Upper lobe of left lung (tissue), 5 donors: ENCODE results near the gene GPR176.

DNA sequence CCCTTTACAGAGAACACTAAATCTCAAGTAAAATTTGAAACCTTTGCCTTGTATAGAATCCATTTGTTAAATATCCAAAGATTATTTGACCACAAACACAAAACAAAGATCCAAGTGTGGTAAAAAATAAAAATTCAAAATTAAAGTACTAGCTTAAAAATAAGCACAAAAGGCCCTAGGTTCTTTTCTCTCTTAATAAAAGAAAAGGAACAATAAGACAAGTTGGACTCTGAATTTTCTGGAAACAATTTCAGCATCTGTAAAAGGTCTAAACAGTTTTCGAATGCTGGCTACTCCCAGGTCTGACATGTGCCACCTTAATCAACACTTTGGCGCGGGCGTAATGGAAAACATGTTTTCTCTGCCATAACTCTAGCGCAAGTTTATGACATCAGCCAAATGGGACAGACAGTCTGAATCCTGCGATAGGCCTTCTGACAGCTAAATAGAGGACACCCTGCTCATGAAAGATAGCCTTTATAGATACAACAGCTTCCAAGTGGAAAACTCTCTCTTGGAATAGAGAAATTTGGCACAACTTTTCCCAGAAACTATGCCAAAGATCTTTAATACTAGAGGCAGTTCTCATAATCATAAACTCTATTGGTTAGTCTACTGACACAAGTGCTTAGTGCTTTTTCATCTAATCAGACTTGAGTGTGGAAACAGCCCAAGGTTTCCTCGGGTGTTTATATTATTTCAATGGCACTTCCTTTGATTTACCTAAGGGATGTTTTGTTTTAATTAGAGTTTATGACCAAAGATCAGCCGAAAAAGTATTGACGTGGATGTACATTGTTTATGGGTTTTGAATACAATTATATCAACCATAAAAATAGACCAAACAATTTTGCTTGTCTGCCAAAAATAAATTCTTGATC is 120.0 kb upstream of the DPH6 start:
- PRO-cap, 2 experiments: no peak in any of the 2 experiments
- RAMPAGE, long total RNA, 4 experiments: no peak in any of the 4 experiments

GRCh38 chr15:36047186-36047816 is 501.3 kb upstream of the DPH6 start:
- PRO-cap, 2 experiments: no peak in any of the 2 experiments
- RAMPAGE, long total RNA, 4 experiments: no peak in any of the 4 experiments

DNA sequence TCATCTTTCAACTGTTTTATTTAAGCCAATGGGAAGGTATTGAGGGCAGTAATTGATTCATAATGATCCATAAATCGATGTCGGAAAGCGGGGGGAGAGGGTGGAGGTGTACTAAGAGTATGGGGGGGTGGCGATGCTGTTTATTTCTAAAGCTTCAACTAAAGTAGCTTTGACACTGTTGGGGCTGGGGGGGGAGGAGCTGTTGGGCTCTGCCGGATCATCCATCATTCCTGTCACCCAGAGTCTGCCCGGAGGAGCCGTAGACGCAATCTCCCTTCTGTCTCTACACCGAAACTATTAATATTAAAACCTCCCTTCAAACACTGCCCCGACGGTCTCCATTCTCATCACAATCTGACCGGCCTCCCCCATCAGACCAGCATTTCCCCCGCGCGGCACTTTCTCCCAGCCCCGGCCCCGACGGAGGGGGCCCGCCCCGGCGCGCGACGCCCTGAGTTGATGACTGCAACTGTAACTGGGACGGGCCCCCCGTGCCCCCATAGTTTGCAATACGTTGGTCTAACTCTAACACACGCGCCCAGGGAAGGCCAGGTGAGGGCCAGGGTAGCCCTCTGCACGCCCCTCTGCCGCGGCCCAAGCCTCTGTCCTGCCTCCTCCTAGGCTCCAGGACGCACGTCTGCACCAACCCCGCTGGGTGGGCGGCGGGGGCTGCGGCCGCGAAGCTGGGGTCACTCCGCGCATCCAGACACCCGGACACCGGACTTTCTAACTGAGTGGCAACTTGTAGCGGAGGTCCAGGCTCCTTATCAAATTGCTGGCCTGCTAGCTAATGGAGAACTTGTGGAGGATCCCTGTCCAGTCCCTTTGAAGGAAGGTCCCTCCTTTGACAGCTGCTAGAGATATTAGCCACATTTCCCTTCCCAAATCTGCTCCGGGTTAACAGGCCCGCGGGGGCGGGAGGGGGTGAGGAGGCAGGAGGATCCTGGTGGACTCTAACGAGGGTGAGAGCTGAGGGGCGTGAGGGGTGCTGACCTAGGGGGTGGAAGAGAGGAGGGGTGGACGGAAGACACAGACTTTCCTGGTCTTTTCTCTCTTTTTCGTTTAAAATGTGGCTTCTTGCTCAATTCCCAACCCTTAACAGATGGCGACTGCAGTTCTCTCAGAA is 212.0 kb downstream of the MEIS2 start:
- PRO-cap, 2 experiments: no peak in any of the 2 experiments
- RAMPAGE, long total RNA, 4 experiments: no peak in any of the 4 experiments

DNA sequence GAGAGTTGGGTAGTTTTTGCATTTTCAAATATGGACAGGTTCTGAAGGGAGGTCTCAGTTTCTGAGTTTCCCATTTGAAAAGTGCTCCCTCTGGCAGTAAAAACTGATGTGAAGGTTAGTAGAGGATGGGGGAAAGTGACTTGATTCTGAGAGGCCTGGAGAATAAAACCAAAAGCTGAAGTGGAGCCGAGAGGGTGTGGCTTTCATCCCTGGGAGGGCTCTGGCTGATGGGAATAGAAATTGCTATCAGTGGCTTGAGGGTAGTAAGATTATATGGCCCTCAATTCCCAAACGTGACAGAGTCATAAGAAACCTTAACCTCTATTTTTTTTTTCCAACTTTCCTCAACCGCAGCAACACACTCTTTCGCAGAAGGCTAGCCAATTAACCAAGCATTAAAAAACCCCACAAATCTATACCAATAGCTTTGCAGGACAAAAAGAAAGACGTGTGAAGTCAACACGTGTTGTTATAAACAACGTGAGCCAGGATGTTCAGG is 185.9 kb downstream of the MEIS2 start:
- PRO-cap, 2 experiments: no peak in any of the 2 experiments
- RAMPAGE, long total RNA, 4 experiments: no peak in any of the 4 experiments

- PRO-cap, 2 experiments: no peak in any of the 2 experiments
- RAMPAGE, long total RNA, 4 experiments: no peak in any of the 4 experiments
Measured at GRCh38 chr15:36914943-36915241, 185.5 kb downstream of the MEIS2 start.

DNA sequence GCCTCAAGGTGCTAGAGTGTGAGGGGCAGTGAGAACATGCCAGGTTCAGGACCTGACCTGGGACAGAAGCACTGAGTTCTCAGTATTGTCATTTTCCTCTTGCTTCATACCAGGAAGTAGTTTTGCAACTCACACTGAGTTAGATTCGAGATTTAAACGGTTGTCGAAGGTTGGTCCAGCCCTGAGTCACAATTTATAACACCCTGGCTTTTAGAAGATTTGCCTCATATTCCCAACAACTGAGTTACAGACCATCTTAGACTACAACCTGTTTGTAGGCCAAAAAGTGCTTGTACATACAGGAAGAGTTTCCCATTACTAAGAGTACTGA is 11.9 kb upstream of the MEIS2 start:
- PRO-cap, 2 experiments: no peak in any of the 2 experiments
- RAMPAGE, long total RNA, 4 experiments: no peak in any of the 4 experiments

DNA sequence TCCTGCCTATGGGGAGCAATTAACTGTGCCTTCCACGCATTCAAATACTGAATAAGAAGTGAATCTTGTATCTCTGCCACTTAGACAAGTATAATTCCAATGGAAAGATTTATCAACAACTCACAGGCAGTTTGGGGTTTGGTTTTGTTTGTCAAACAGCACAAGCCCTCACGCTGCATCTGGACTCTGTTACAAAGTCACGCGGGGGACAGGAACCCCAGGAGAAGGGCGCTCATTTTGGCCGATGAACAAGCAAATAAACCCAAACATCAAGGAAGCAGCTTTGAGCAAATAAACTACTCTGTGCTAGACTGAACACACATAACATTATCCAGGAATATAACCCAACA is 61.7 kb upstream of the TMCO5A start:
- PRO-cap, 2 experiments: no peak in any of the 2 experiments
- RAMPAGE, long total RNA, 4 experiments: no peak in any of the 4 experiments

GRCh38 chr15:38005872-38006407 is 71.5 kb downstream of the TMCO5A start:
- PRO-cap, 2 experiments: no peak in any of the 2 experiments
- RAMPAGE, long total RNA, 4 experiments: no peak in any of the 4 experiments

DNA sequence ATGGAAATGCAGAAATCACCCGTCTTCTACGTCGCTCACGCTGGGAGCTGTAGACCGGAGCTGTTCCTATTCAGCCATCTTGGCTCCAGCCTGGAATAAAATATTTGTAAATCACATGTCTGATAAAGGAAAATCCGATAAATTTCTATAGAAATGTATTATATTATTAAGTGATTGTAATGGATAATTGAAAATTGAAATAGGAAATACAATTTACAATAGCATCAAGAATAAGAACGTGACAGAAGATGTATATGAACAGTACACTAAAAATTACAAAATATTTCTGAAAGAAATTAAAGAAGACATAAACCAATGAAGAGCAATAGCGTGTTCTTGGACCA is 109.9 kb upstream of the SPRED1 start:
- PRO-cap, 2 experiments: no peak in any of the 2 experiments
- RAMPAGE, long total RNA, 4 experiments: no peak in any of the 4 experiments

DNA sequence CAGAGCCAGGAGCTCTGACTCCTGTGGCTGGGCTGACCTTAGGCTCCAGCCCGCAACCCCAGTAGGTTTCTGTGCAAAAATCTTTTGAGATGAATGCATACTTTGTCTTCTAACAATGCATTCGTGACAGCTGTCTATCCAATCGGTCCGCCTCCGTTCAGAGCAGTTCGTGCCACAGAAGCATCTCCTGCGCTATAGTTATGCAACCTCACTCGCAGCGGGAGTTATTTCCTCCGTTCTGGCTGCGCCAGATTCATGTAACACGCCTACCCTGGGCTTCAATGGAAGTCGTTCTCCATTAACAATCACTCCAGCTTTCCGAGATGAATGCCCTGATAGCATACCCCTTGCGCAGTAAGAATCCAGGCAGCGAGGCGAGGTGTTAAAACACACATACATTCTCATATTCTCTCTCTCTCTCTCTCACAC is 1.5 kb upstream of the SPRED1 start:
- PRO-cap, 2 experiments: no peak in any of the 2 experiments
- RAMPAGE, long total RNA, 4 experiments: no peak in any of the 4 experiments

DNA sequence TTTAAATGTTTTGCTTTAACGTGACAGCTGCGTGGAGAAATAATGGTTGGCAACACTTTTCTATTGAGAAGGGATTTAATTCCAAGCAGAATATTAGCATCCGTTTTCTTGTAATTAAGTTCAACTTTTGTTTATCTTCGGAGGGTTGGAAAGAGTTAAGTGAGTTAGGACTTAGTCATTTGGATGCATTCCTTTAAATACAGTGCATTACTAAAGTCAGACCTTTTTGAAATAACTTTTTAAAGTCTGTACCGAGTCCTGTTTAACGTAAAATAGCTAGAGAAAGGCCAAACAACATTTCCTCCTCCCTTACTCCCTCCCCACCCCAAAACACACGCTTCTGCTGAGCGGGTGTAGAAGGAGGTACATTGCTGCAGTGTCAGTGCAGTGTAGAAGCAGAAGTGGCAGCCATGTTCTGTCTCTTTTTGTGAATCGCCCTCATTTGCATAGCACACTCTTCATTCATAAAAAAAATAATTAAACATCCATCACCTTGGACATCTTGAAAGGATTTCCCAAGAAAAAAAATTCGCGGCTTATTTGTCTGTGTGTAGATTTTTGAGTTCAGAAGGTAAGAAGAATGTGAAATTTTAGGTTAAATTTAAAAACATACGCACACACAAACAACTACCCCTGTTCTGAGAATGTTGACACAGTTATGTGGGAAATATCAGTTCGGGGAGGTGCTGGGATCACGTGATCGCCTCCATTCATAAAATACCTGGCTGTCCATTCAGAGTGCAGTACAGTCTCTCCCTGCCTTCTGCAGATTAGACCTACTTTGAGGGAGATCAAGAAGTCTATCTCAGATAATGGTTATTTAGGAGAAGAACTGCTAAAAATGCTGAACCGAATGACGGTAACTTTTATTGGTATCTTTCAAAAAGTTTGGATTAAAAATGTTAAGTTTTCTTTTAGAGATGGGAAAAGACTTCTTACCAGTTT is 1.7 kb downstream of the SPRED1 start:
- PRO-cap, 2 experiments: peak in 1 of 2 experiments; most common plus-strand start position 743 of the sequence (in 1); most common minus-strand start position 640 of the sequence (in 1)
- RAMPAGE, long total RNA, 4 experiments: no peak in any of the 4 experiments

DNA sequence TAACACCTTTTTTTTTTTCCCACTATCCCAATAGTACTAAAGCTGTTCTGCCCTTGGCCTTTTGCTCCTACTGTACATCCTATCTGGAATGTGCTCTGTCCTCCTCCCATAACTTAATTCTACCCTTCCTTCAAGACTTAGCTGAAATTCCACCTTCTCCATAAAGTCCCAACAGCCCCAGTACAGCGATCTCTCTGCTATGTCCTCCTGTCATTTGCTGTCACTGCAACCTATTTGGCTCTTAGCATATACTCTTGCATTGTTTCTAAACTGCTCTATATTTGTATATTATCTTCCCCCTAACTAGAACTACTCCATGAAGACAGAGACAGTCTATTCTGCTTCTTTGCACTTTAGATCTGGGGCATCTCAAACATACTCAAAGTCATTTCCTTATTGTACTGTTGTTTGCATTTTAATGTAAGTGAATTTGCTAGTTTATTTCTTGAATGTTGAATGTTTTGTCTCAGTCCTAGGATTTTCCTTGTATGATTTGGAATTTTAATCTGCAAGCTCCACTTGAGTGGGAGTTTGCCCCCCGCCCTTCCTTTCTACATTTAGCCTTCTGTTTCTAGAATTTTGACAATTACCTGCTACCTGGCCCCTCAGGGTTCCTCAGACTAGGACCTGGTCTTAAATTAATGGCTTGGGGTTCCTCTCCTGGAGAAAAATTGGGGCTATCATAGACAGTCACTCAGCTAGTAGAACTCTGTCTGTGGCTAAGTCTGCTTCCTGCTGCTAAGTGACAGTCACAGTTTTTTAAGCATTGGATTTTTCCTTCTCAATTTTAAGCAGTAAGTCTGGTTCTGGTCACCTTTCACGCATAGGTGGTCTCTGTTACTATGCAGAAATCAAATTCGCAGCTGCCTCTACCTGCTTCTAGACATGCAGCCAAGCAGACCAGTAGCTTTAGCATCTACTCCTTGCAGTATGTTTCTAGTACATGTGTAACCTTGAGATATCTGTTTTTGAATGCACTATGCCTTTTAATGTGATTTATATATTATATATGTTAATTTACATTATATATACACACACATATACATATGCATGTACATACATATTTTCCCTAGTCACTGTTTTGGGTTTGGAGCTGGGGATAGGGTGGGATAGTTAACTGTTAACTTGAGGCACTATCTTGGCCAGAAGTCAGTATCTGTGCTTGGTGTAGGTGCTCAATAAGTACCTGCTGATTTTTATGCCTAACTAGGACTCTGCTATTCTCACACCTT is 43.9 kb downstream of the FAM98B start:
- PRO-cap, 2 experiments: no peak in any of the 2 experiments
- RAMPAGE, long total RNA, 4 experiments: start-site peak on the minus strand in 1 of 4 experiments, centred at position 206 of the sequence, 8 reads per replicate

DNA sequence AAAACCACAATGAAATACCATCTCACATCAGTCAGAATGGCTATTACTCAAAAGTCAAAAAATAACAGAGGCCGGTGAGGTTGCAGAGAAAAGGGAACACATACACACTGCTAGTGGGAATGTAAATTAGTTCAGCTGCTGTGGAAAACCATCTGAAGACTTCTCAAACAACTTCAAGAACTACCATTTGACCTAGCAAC is 199.3 kb upstream of the THBS1 start:
- PRO-cap, 2 experiments: no peak in any of the 2 experiments
- RAMPAGE, long total RNA, 4 experiments: no peak in any of the 4 experiments

- PRO-cap, 2 experiments: peak in 2 of 2 experiments; most common plus-strand start chr15:39427454 (in 1); most common minus-strand start chr15:39427150 (in 1)
- RAMPAGE, long total RNA, 4 experiments: no peak in any of the 4 experiments
Measured at GRCh38 chr15:39426766-39427655, 153.9 kb upstream of the THBS1 start.

GRCh38 chr15:39430039-39430881 is 150.6 kb upstream of the THBS1 start:
- PRO-cap, 2 experiments: no peak in any of the 2 experiments
- RAMPAGE, long total RNA, 4 experiments: no peak in any of the 4 experiments

- PRO-cap, 2 experiments: no peak in any of the 2 experiments
- RAMPAGE, long total RNA, 4 experiments: no peak in any of the 4 experiments
Measured at GRCh38 chr15:39472464-39473808, 107.9 kb upstream of the THBS1 start.

DNA sequence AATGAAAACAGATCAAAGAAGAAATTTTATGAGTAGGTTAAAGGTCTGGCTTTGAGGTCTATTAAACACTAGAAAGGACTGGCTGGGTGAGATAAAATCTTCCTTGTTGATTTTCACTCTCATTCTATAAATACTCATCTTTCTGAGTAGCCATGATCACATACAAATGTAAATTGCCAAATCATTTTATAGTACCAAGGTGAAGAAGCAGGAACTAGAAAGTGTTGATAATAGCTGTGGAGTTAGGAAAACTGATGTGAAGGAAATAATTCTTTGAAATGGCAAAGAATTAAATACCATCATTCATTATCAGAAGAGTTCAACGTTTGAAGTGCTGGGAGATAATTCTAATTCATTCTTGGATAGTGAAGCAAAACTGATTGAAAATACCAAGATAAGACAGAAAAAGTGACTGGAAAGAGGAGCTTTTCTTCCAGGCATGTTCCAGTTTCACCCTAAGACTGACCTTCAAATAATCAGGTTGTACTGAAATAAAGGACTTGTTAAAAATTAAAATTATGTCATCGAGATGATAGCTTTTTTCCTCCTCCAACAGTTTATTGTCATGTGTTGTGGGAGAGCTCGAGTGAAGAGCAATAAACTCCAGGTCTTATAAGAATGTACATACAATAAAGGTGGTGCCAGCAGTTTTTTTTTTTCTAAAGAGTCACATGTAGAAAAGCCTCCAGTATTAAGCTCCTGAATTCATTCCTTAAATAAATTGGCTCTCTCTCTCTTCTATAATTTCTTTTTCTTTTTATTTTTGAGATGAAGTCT is 17.5 kb downstream of the THBS1 start:
- PRO-cap, 2 experiments: no peak in any of the 2 experiments
- RAMPAGE, long total RNA, 4 experiments: no peak in any of the 4 experiments

GRCh38 chr15:39608480-39608916 is 27.6 kb downstream of the THBS1 start:
- PRO-cap, 2 experiments: no peak in any of the 2 experiments
- RAMPAGE, long total RNA, 4 experiments: no peak in any of the 4 experiments

DNA sequence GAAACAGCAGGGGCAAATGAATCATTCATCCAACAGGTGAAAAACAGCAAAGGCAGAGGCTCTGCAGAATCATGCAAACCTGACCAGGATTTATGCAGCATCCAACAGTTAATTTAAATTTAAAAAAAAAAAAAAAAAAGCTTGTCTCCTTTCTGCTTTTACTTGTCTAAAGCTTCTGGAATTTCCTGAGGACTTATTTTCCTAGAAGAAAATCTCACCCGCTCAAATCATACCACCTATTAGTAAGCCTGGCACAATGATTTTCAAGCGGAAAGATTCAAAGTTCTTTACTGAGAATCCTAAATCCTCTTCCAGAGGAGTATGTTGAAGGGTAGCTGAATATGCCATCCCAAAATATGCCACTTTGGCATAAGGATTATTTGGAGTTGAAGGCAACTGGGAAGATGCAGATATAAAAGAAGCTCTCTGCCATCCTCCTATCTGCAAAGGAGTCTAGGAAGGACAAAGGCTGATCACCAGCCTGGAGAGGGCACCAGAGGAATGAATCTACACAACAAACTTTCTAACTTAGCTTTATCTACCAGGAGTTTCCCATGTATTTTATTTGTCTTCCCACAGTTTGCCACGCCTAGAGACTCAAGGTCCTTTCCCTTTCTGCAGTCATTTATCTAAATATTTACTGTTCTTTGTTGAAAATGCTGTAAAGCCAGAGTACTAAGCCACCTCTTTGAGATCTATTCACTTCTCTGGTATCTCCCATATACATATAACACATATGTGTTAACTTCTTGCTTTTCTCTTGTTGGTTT is 32.4 kb downstream of the GPR176 start:
- PRO-cap, 2 experiments: no peak in any of the 2 experiments
- RAMPAGE, long total RNA, 4 experiments: no peak in any of the 4 experiments

GRCh38 chr15:39919715-39920506 is at the start of gene GPR176:
TSS of gene GPR176 (minus strand) at chr15:39920266.
- PRO-cap, 2 experiments: peak in 1 of 2 experiments; most common plus-strand start chr15:39920368 (in 1)
- RAMPAGE, long total RNA, 4 experiments: start-site peak on the minus strand in 4 of 4 experiments, at chr15:39920024-39920317 at its widest, 22 to 125 reads per replicate